Bronchial lymph node (tissue), 1 donor: ENCODE data around the genes ARSG, PRKAR1A and FAM20A.

GRCh38 chr17:68291012-68291638 lies at the start of gene ARSG:
ARSG (plus strand) TSS chr17:68291495.
- PRO-cap, result bidirectional peak, plus-strand start at chr17:68291457, minus-strand start at chr17:68291372; bidirectional peak, plus-strand start at chr17:68291550, minus-strand start at chr17:68291512

GRCh38 chr17:68468106-68468805 lies 11.0 kb upstream of the WIPI1 start:
- PRO-cap, result no peak

DNA sequence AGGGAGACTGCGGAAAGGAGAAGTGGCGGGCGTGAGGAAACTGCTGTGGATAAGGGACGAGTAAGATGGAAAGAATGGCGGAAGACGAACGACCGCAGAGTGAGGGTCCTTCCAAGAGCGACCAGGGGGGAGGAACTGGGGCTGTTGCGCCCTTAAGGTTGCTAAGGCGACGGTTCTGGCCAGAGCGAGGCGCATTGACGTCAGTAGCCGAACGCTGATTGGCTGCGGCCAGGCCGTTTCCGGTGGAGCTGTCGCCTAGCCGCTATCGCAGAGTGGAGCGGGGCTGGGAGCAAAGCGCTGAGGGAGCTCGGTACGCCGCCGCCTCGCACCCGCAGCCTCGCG lies at the start of gene PRKAR1A:
TSS of gene PRKAR1A (plus strand) at position 245 of the 342 bp plus-strand sequence.
- PRO-cap, result bidirectional peak, plus-strand start at position 265 of the sequence, minus-strand start at position 137 of the sequence

GRCh38 chr17:68525700-68525999 lies 13.4 kb downstream of the PRKAR1A start:
- PRO-cap, result no peak

- PRO-cap, result no peak
These were observed 21.5 kb downstream of the FAM20A start for GRCh38 chr17:68579674-68580006.

- PRO-cap, result no peak
These were observed 18.9 kb downstream of the FAM20A start for GRCh38 chr17:68582194-68582691.

GRCh38 chr17:68599806-68600820 lies 1.1 kb downstream of the FAM20A start:
- PRO-cap, result unidirectional peak, plus-strand start at chr17:68600585

- PRO-cap, result unidirectional peak, minus-strand start at chr17:68601341
These were observed at the start of gene FAM20A for GRCh38 chr17:68600821-68601589. FAM20A (minus strand) TSS chr17:68601367.

- PRO-cap, result no peak
These were observed 97.6 kb upstream of the FAM20A start for GRCh38 chr17:68698693-68699159.

DNA sequence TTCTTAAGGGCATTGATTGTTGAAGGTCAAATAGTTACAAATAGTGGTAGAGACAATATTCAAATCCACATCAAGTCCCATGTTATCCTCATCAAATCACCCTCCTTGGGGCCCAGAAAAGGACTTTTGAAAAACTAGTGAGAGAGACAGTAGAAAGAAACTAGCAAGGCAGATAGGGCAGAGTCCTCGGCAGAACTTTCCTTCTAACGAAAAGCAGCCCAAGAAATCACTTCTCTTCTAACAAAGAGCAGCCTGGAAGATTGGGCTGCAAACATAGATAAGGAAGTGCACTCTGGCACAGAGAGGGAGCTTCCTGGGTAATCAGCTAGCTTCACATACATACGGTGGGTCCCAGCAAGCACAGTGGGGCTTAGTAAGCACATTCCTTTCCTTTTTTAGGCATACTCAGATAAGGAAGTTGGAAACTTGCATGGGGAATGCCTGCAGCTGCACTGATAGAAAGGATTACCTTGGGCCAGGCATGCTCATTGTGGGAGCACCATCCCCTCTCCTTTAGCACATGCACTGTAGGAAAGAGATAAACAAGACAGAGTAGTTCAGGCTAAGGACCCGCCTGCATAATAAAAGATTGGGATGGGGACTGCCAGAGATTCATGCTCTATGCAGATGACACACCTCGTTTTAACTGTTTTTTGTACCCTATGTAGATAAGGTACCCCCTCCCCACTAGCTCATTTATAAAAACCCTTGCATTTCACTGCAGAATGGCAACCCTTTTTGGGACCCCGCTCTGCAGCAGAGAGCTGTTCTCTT lies 132.6 kb upstream of the FAM20A start:
- PRO-cap, result no peak

- PRO-cap, result no peak
These were observed 1.9 kb downstream of the ABCA8 start for GRCh38 chr17:68952970-68953919.

GRCh38 chr17:69467111-69467855 lies 52.8 kb downstream of the MAP2K6 start:
- PRO-cap, result no peak

DNA sequence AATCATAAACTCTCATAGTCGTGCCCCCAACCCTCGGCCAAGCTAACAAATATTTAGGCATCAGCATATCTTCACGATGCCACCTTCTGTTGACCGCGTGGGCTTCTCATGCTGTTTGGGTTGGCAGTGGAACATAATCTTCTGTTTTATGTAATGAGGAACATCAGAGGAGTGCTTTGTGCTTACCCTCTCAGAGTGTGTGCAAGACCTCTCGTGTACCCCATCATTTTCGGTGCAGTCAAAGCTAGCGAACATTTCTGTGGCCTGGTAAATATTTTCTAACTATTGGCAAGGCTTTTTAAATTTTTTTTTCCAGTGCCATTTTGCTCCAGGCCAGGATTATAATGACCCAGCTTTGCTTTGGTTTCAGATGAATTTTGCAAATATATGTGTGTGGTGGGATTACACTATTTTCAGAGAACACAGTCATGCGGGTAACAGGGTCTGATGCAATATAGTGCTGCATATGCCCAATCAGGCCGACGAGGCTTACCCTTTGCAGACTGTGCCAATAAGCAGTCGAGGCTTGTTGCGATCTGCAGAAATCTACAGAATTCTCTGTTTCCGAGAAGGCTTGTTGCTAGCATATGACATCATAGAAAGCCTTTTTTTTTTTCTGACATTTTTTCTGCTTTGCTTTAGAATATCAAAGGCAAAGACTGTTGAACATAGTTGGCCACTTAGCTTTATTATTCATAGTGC lies 86.9 kb downstream of the MAP2K6 start:
- PRO-cap, result no peak

GRCh38 chr17:69900596-69901018 lies 174.4 kb upstream of the KCNJ16 start:
- PRO-cap, result unidirectional peak, minus-strand start at chr17:69900835

DNA sequence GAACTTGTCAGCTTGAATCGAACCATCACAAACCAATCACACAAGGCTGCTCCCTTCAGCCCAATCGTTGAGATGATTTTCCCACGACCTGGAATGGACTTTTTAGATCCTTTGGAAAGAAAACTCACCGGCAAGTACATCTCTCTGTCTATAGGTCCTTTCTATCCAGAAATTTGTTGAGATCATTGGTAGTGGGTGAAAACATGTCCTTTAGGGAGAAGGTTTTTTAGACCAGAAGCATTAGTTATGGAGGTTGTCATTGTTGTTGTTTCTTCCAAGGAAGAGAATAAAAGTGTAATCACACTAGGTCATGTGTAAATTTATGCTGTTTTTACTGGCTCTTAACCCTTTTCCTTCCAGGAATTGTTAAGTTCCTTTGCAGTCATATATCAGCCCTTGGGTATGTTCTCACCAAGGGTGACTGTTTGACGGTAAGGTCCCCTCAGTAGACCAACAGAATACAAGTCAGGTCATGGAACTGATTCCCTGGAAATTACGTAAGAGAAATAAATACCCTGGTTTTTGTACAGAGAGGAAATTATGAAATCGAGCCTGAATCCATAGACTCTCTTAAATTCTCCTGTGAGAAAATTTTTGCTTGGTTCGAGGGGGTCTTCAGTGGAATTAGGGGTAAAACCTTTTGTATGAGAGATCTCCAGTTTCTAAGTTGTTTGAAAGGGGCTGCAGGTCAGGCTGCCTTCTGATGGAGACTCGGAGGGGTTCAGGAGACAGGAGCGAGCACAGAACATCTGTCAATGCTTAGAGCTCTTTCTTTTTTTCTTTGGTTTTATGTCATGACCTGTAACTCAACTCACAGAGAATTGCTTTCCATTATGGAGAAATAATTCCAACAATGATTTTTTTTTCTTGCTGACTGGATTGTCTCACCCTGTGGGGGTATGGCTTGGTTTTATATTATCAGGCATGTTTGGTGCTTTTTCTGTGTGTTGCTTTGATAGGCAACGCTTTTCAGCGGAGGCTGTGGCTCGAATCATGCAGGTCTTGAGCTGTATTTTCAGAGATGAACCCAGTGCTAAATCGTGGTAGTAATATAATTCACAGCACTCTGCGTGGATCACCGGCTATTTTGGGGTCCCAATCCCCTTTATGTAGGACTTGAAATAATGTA lies 11.0 kb upstream of the KCNJ2 start:
- PRO-cap, result no peak

GRCh38 chr17:71966196-71966850 lies 154.5 kb upstream of the SOX9 start:
- PRO-cap, result no peak

- PRO-cap, result no peak
These were observed 7.0 kb upstream of the SOX9 start for GRCh38 chr17:72113689-72114309.

DNA sequence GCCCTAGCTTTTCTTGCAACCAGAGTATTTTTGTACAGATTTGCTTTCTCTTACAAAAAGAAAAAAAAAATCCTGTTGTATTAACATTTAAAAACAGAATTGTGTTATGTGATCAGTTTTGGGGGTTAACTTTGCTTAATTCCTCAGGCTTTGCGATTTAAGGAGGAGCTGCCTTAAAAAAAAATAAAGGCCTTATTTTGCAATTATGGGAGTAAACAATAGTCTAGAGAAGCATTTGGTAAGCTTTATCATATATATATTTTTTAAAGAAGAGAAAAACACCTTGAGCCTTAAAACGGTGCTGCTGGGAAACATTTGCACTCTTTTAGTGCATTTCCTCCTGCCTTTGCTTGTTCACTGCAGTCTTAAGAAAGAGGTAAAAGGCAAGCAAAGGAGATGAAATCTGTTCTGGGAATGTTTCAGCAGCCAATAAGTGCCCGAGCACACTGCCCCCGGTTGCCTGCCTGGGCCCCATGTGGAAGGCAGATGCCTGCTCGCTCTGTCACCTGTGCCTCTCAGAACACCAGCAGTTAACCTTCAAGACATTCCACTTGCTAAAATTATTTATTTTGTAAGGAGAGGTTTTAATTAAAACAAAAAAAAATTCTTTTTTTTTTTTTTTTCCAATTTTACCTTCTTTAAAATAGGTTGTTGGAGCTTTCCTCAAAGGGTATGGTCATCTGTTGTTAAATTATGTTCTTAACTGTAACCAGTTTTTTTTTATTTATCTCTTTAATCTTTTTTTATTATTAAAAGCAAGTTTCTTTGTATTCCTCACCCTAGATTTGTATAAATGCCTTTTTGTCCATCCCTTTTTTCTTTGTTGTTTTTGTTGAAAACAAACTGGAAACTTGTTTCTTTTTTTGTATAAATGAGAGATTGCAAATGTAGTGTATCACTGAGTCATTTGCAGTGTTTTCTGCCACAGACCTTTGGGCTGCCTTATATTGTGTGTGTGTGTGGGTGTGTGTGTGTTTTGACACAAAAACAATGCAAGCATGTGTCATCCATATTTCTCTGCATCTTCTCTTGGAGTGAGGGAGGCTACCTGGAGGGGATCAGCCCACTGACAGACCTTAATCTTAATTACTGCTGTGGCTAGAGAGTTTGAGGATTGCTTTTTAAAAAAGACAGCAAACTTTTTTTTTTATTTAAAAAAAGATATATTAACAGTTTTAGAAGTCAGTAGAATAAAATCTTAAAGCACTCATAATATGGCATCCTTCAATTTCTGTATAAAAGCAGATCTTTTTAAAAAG lies 4.6 kb downstream of the SOX9 start:
- PRO-cap, result no peak

DNA sequence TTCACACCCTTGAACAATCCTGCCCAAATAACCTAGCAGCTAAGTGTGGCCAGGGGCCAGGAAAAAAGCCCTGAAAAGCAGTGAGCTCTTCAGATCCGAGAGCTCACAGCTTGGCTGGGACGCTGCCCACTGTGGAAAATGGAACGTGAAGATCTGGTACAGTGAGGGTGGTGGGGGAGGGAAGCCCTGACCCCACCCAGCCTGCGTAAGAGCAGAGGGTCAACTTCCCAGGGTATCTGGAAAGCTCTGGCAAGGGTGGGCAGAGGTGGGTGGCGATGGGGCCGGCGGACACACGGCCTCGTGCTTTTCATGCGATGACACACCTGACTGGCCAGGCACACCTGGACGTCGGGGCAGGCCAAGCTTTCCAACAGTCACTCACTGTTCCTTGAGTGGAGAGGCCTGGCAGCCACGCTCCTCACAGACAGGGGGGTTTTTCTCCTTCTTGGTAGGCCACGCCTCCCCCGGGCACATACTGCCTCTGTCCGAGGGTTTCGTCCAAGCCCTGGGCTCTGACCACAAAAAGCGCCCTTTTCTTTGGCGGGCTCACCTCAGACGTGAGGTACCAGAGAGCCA lies 324.7 kb downstream of the SOX9 start:
- PRO-cap, result no peak

DNA sequence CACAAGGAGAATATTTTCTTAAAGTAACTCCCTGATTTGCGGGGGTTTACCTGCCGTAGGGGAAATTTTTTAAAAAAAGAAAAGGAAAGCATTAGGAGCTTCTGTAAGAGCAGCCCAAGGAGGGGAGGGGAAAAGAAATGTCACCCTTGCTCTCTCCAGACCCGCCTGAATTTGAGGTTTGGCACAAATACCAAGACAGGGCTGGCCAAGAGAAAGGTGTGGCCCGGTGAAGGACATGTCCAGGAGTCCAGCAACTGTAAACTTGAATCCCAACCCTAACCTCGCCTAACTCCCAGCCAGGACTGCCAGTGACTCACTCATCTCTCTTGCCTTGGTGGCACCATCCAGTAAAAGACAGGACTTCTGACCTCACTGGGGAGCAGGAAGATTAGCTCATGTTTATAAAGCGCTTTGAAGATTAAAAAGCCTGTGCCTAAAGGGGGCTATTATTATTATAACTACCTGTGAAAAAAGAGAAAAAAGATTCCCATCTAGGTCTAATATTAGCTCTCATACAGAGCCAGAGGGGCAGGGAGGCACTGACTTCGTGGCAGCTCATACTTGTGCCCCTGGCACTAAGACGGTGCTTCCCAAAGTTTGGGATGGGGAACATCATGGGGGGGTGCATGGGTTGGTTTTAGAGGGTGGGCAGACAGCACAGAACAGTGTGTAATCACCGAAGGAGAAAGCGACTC lies 335.3 kb downstream of the SOX9 start:
- PRO-cap, result no peak